Endothelial cell (in vitro differentiated cells): Measurements from ENCODE around the genes OTOGL, MYF5, LIN7A, SLC6A15 and ALX1.

- PRO-cap = no peak
Observed at GRCh38 chr12:78886875-78887480, 22.4 kb downstream of the SYT1 start.

GRCh38 chr12:79540586-79541122 lies 150.1 kb downstream of the PAWR start:
- PRO-cap = no peak

GRCh38 chr12:79559007-79559455 lies 131.7 kb downstream of the PAWR start:
- PRO-cap = no peak

GRCh38 chr12:79798353-79798747 lies 107.6 kb upstream of the PAWR start:
- PRO-cap = no peak

- PRO-cap = no peak
Observed at GRCh38 chr12:79918335-79918838, 16.5 kb downstream of the PPP1R12A start.

DNA sequence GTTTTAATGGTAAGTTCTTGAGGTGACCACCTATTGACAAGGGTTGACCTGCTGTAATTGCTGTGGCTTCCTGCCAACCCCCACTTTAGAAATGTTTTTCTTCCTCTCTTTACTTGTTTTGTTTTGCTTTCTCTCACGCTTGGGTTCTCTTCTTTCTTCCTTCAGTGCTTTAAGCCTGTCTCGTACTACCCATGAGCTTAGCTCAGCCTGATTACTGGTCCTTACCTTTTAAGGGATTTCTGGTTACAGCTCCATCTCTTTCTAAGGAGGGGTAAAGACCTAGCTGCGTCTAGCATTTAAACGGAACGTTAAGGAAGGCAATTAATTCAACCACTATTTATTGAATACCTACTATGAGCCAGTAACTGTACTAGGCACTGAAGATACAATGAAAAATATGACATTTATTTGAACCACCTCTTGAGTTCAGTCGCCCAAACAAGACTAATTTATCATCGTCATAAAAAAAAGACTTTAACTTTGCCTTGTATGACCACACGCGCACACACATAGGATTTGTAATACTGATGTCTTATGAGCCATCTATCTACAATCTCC lies 832 bp upstream of the PPP1R12A start:
- PRO-cap = bidirectional peak, plus-strand start at position 146 of the sequence, minus-strand start at position 93 of the sequence

GRCh38 chr12:79998540-79998743 lies 63.5 kb upstream of the PPP1R12A start:
- PRO-cap = no peak

DNA sequence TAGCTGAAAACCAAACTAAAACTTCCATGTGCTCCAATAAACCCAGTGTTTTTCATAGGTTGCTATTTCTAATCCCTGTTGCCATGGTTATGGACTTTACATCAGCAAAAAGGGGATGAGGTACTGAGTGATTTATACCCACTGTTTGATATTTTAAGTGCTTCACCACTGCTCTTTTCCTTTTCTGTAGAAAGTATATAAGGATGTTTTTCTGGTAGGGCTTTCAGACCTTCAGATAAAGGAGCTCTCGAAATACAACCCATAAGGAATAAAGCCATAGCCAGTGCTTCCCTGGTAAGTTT lies at the start of gene OTOGL:
Gene OTOGL (plus strand): TSS at position 226 of the 302 bp plus-strand sequence.
- PRO-cap = no peak

DNA sequence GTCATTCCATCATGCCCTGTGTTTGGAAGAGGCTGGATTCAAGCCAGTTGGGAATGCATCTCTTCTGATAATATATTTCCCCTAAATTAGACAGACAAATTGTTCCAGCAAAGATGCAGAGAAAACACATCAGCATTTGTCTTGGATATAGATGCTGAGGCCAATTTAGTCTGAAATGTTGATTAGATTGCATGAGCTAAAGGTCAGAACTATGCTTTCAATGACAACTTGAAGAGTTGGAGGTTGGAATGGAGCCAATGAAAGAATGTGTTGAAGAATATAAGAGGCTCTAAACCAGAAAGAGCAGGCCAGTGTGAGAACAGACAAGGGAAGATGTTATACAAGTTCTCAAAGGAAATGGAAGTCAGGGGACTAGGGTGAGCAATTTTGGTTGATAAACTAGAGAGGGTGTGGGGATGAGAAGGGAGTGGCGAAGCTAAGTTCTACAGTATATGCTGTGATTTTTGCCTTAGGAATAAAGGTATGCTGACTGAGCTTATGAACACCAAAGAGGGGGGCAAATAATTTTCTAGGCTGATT lies 30.9 kb downstream of the OTOGL start:
- PRO-cap = no peak

DNA sequence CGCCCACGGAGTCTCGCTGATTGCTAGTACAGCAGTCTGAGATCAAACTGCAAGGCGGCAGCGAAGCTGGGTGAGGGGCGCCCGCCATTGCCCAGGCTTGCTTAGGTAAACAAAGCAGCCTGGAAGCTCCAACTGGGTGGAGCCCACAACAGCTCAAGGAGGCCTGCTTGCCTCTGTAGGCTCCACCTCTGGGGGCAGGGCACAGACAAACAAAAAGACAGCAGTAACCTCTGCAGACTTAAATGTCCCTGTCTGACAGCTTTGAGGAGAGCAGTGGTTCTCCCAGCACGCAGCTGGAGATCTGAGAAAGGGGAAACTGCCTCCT lies 33.8 kb downstream of the PTPRQ start:
- PRO-cap = no peak

GRCh38 chr12:80716536-80717211 lies at the start of gene MYF5:
Gene MYF5 (plus strand): TSS chr12:80716912.
- PRO-cap = no peak

- PRO-cap = no peak
Observed at GRCh38 chr12:80937413-80938324, at the start of gene LIN7A. Gene LIN7A (minus strand): TSS chr12:80937934.

DNA sequence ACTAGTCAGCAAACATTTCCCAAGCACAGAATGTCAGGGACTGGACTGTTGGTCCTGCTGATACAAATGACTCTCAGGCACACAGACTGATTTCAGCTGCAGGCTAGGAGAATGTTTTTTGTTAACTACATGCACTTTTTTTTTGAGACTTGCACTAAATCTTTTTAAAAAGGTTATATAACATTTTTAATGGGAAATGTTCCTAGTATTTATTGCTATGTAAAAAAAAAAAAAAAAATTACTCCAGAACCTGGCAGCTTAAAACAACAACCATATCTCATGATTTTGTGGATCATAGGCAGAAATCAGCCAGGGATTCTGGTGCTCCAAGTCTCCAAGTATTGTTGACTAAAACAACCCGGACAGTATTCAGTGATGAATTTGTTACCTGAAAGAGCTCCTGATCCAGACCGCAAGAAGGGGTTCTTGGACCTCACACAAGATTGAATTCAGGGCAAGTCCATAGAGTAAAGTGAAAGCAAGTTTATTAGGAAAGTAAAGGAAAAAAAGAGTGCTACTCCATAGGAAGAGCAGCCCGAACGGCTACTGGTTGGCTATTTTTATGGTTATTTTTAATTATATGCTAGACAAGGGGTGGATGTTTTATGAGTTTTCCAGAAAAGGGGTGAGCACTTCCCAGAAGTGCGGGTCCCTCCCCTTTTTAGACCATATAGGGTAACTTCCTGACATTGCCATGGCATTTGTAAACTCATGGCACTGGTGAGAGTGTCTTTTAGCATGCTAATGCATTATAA lies 131.5 kb downstream of the ACSS3 start:
- PRO-cap = no peak

- PRO-cap = no peak
Observed at GRCh38 chr12:82314347-82314848, 43.8 kb downstream of the CCDC59 start.

DNA sequence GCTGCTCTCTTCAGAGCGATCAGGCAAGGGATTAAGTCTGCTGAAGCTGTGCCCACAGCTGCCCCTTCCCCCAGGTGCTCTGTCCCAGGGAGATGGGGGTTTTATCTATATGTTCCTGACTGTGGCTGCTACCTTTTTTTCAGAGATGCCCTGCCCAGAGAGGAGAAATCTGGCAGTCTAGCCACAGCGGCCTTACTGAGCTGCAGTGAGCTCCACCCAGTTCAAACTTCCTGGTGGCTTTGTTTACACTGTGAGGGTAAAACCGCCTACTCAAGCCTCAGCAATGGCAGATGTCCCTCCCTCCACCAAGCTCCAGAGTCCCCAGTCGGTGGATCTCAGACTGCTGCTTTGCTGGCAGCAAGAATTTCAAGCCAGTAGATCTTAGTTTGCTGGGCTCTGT lies 52.0 kb upstream of the TMTC2 start:
- PRO-cap = no peak

DNA sequence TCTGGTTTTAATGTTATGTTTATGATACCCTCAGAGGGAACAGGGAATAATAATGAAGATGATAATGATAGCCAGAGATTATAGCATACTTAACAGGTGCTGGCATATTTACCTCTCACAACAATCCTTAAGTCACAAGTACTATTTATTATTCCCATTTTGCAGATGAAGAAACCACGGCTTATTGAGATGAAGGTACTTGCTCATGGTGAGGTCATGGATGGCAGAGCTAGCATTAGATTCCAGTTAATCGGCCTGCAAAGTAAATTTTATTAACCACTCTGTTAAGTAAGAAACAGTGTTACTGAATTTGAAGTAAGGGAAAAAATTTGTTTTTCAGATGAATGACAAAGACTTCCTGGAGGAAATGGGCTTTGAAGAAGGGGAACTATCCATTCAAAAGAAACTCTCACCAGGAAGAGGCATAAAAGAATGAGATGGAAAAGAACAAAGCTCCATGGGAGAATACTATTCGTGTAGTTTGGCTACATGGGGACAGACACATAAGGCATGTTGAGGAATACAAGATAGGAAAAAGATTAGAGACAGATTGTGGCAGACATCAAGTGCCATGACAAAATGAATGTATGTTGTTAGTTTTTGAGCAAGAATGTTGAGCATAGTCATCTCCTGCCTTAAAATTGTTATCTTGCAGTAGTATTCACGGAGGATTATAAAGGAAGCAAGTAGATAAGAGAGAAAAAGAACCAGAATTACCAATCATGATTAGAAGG lies 127.4 kb downstream of the TMTC2 start:
- PRO-cap = no peak

- PRO-cap = no peak
Observed at GRCh38 chr12:83472126-83472670, 785.5 kb downstream of the TMTC2 start.

- PRO-cap = bidirectional peak, plus-strand start at chr12:84912912, minus-strand start at chr12:84912736
Observed at GRCh38 chr12:84912495-84912952, at the start of gene SLC6A15. Gene SLC6A15 (minus strand): TSS chr12:84912799.

- PRO-cap = no peak
Observed at GRCh38 chr12:84983191-84983456, 53.0 kb downstream of the TSPAN19 start.

- PRO-cap = bidirectional peak, plus-strand start at chr12:85280227, minus-strand start at chr12:85280170
Observed at GRCh38 chr12:85279631-85280340, at the start of gene ALX1. Gene ALX1 (plus strand): TSS chr12:85280220.